Gastroesophageal sphincter (tissue), 4 donors: ENCODE results near the gene RPUSD4.

GRCh38 chr11:125684304-125684908, 3.8 kb upstream of the ACRV1 start:
- PRO-cap, result no peak
- RAMPAGE, long total RNA, 4 experiments, result no peak in any of the 4 experiments

- PRO-cap, result no peak
- RAMPAGE, long total RNA, 4 experiments, result no peak in any of the 4 experiments
Measured at GRCh38 chr11:125951641-125952454, 6.0 kb downstream of the VSIG10L2 start.

DNA sequence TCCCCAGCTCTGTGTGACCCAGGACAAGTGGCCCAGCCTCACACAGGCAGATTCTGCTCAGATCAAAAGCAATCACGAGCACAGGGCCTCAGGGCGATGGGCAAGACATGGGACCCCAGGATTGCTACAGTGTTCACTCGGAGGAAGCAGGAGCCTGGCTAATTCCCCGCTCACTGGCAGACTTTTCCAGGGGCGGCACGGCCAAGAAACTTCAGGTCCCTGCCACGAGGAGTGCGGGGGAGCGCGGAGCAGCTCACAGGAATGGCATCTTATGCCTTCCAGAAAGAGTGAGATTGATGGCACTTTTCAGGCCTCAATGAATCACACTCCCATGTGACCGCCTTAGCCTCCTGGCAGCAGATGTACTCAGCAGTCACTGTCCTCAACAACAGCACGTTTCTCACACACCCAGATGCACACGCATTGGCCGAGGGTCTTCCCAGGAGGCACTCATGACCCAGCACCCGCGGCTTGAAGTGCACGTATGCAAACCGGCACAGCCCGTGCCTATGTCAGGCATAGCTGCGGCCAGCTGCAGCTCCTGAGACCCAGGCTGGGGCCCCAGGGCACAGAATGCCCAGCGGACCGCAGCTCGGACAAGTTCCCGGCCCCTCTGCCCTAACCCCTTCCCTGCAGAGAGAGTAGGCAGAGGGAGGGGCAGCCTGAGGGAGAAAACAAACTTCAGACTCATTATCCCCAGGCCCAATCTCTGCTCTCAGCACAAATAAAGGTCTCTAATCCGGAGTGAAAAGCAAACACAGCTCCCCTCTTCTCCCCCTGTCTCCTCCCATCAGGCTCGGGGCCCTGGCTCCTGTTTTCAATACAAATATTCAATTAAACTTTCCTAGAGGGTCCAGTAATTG, 48.3 kb downstream of the RPUSD4 start:
- PRO-cap, result no peak
- RAMPAGE, long total RNA, 4 experiments, result no peak in any of the 4 experiments

DNA sequence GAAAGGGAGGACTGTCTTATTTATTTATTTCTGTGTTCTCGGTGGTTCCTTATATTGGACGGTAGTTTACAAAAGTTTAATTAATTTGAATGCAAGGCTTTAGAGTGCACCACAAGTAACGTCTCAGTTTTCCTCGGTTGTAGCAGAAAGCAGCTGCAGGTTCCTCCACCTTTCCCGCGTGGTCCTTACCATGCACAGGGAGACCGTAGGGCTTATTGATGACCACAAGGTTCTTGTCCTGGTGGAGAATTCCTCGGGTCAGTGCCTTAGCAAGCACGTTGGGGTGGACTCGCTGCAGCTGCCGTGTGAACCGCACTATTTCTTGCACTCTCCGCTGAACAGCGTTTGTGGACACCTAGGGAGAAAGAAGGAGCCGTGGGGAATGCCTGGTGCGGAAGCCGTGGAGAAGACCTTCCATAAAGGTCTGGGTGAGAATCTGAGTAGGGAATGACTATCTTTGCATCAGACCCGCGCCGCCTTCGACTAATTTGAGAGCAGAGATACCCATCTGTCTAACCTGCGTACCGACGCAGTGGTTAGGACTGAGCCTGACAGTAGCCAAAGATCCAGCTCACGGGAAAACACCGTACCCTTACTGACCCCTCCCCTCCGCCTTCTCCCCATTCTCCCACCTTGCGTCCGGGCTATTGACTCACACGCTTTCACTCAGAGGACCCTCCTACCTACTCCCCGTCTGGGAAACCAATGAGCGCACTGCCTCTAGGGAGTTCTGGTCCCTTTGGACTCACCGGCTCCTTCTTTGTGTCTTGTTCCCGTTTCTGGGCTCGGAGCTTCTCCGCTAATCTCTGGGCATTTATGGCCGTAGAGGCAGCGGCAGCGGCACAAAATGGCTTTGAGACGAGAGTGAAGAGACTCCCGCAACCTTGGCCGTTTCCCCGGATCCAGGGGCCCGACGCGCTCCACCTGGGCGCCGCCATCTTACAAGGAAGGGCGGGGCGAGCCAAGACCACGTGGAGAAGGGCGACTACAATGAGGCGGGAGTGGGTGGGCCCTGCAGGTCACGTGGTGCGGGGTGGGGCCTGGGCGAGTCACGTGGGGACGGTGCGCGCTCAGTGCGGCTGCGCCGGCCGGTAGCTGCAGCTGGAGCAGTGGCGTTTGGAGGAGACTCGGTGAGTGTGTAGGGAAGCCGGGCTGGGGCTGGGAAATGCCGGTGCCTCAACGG, at the start of gene RPUSD4:
Gene RPUSD4 (minus strand): TSS at position 950 of the 1,183 bp plus-strand sequence.
- PRO-cap, result bidirectional peak, plus-strand start at position 1,100 of the sequence, minus-strand start at position 943 of the sequence
- RAMPAGE, long total RNA, 4 experiments, result start-site peak on the plus strand in 4 of 4 experiments, centred at positions 1,088 to 1,101 of the sequence, 82 to 393 reads per replicate; start-site peak on the minus strand in 2 of 4 experiments, centred at positions 952 to 956 of the sequence, 9 to 35 reads per replicate

DNA sequence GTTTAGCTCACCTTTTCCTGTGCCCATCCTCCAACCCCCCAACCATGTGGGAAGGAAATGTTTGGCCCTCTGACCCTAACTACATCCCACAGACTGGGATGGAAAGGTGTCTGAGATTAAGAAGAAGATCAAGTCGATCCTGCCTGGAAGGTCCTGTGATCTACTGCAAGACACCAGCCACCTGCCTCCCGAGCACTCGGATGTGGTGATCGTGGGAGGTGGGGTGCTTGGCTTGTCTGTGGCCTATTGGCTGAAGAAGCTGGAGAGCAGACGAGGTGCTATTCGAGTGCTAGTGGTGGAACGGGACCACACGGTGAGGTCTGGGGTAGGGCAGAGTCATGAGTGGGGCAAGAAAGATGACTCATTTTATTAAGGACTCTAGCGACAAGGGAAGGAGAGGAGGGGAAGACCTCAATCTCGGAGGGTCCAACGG, 2.4 kb downstream of the FOXRED1 start:
- PRO-cap, result no peak
- RAMPAGE, long total RNA, 4 experiments, result no peak in any of the 4 experiments

GRCh38 chr11:126358119-126358768, 2.8 kb downstream of the ST3GAL4 start:
- PRO-cap, result no peak
- RAMPAGE, long total RNA, 4 experiments, result no peak in any of the 4 experiments

DNA sequence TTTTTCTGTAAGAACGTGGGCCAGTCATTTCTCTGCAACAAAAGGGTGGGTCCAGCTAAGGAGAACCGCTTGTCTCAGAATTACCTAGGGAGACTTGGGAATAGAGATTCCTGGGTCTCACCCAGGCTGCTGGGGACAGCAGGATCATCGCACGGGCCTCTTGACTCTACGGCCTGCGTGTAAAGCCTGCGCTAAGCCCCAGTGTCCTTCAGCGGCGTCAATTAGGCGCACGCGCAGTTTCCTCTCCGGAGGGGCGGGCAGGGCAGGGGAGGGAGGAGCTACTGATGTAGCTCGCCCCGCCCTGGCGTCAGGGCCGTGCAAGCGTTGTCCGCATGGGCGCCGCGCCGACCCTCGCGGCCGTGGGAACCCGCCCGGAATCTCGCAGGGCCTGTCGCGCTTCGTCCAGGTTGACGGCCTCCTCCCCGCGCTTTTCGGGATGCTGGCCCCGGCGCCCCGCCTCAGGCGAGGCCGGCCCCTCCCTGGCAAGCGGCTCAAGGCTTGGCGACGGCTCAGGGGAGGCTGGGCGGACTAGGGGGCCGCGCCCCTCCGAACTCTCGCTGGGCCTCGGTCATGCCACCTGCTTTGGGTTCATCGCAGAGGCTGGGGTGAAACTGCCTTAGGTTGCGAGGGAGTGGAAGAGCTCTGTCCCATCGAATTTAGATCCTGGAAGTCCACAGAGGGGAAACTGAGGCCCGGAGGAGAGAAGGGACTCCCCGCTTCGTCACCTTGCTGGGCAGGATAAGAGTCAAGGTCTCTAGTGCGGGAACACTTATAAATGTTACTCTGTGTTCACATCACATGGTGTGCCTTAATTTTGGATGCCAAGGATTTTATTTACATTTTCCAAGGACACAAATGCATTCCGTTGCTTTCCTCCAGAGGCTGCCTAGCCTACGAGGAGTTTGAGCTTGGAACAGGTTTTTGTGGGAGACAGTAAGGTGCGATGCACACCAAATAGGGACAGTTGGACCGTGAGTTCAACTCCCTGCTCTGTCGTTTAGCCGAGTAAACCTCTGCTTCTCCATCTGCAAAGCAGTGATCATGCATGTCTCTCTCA, 61.3 kb downstream of the ST3GAL4 start:
- PRO-cap, result bidirectional peak, plus-strand start at position 307 of the sequence, minus-strand start at position 181 of the sequence; unidirectional peak, minus-strand start at position 740 of the sequence
- RAMPAGE, long total RNA, 4 experiments, result no peak in any of the 4 experiments

- PRO-cap, result no peak
- RAMPAGE, long total RNA, 4 experiments, result no peak in any of the 4 experiments
Measured at GRCh38 chr11:126467881-126468485, 112.5 kb downstream of the ST3GAL4 start.

GRCh38 chr11:126629234-126629860, 273.9 kb downstream of the ST3GAL4 start:
- PRO-cap, result no peak
- RAMPAGE, long total RNA, 4 experiments, result no peak in any of the 4 experiments

- PRO-cap, result no peak
- RAMPAGE, long total RNA, 4 experiments, result no peak in any of the 4 experiments
Measured at GRCh38 chr11:126655568-126656404, 300.3 kb downstream of the ST3GAL4 start.

GRCh38 chr11:127109779-127110297, 109.3 kb upstream of the KIRREL3 start:
- PRO-cap, result no peak
- RAMPAGE, long total RNA, 4 experiments, result no peak in any of the 4 experiments

- PRO-cap, result no peak
- RAMPAGE, long total RNA, 4 experiments, result no peak in any of the 4 experiments
Measured at GRCh38 chr11:128296949-128297314, 290.4 kb downstream of the ETS1 start.

DNA sequence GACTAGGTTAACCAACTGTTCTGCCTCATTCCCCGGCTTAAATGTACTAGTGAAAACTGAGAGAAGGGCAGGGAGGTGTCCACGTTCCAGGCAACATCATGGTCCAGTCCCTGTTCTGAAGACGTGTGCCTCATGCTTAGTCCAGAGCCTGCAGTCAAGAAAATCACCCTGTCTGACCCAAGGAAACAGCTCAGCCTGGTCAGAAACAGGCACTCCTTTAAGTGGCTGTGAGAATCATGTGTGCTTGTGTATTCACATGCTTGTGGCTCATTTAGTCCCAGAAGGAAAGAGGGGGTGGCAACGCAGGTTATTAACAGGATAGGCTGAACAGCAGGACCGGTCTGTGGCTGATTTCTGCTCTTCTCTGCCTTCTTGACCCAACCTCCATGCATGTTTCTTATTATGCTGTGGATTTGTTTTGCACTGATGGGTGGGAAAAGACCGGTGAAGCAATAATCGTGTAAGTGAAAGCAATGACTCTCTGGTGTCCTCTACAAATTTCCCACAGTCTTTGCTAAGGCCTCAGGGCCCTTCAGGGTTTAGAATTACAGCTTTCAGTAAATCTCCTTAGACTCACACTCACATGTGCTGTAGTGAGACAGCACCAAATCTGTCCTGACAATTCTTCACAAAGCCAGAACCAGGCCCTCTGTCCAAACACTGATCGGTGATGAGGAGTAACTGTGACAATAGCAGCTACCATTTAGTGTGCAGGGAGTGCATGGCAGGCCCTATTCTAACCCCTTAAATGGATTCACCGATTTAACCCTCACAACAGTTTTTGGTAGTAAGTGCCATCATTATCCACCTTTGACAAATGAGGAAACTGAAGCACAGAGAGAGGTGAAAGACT, 288.1 kb downstream of the ETS1 start:
- PRO-cap, result bidirectional peak, plus-strand start at position 310 of the sequence, minus-strand start at position 128 of the sequence
- RAMPAGE, long total RNA, 4 experiments, result no peak in any of the 4 experiments

- PRO-cap, result unidirectional peak, plus-strand start at chr11:128325029
- RAMPAGE, long total RNA, 4 experiments, result no peak in any of the 4 experiments
Measured at GRCh38 chr11:128324047-128325331, 262.9 kb downstream of the ETS1 start.

- PRO-cap, result no peak
- RAMPAGE, long total RNA, 4 experiments, result no peak in any of the 4 experiments
Measured at GRCh38 chr11:128341775-128342348, 245.5 kb downstream of the ETS1 start.

DNA sequence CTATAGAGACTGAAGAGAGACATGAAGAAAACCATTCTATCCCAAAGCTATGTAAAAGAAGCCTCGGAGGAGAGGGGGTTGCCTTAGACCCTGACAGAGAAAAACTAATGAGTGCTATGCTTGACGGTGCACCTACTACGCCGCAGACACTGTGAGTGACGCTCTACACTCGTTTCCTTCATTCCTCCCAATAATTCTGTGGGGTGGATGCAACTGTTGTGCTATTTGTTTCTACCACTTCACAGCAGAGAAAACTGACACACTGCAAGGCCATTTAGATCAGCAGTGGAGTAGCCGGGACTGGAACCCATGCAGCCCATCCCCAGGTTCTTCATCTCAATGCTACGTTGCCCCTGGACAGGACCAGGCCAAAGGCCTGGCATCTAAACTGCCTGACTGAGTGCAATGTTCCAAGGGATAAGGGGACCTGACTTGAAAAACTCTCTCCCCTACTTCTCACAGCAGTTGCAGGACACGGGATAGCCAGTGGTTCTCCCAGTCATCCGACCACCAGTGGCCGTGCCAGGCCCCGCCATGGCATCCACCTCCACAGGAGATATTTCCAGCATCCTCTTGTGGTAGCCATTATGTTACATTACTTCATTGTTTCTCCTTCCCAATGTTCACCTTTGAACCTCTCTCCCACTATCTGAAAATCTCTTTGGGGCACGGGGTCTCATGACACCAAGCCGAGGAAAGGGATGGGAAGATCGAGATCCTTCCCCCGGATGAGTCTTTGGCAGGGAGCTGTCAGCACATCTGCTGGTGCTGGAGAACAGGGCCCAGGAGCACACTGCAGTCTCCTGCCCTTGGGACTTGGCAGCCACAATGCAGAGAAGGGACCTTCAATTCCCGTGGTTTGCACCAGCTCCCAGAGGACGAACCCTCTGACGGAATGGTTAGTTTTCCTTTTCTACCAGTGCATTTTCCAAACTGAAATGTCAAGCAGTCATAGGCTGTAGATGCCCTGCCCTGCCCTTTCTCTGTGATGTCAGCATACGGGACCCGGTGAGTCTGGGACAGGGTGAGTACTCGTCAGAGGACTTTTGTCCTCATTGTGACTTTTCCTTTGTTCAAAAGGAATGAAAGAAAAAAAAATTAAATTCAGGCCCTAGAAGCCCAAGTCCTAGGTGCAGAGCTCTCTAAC, 121.4 kb downstream of the ETS1 start:
- PRO-cap, result bidirectional peak, plus-strand start at position 1,011 of the sequence, minus-strand start at position 886 of the sequence
- RAMPAGE, long total RNA, 4 experiments, result no peak in any of the 4 experiments

GRCh38 chr11:128499524-128500177, 87.7 kb downstream of the ETS1 start:
- PRO-cap, result no peak
- RAMPAGE, long total RNA, 4 experiments, result no peak in any of the 4 experiments

DNA sequence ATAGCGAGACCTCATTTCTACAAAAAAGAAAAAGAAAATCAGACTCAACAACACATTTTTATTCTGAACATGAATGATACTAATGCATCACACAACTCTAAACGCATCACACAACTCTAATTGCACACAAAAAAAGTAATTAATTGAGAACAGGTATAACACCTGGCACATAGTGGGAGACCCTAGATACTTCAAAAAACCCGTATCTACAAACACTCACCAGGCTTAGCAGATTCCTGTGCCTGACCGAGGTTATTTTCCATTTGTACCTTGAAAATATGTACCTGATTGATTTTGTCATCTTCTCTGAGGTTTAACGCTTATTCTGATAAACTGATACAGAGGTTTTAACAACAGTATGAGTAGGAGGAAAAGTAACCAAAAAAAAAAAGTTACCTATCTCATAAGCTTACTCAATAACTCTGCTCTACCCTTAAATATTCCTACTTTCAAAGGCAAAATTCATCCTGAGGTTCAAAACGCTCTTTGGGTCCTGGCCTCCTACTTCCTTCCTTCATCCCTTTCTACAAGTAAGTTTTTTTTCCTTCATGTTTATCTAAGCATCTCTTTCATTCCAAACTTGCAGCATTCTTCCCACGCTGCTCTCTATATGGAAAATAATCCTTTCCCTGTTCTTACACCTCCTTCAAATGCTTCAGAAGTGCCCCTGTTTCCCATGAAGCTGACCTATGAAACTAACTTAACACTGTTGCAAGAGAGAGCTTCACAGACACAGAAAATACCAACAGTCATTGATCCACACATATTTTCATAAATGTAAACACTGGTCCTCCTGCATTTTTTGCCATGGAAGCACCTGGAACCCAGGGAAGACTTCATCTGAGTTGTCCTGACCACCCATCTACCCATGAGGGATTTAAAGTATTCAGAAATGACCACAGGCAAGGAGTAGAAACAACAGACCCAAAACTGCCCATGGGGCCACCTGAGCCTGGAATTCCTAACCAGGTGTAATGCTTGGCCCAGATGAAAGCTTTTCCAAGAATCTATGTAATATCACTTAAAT, 73.2 kb downstream of the ETS1 start:
- PRO-cap, result no peak
- RAMPAGE, long total RNA, 4 experiments, result no peak in any of the 4 experiments

DNA sequence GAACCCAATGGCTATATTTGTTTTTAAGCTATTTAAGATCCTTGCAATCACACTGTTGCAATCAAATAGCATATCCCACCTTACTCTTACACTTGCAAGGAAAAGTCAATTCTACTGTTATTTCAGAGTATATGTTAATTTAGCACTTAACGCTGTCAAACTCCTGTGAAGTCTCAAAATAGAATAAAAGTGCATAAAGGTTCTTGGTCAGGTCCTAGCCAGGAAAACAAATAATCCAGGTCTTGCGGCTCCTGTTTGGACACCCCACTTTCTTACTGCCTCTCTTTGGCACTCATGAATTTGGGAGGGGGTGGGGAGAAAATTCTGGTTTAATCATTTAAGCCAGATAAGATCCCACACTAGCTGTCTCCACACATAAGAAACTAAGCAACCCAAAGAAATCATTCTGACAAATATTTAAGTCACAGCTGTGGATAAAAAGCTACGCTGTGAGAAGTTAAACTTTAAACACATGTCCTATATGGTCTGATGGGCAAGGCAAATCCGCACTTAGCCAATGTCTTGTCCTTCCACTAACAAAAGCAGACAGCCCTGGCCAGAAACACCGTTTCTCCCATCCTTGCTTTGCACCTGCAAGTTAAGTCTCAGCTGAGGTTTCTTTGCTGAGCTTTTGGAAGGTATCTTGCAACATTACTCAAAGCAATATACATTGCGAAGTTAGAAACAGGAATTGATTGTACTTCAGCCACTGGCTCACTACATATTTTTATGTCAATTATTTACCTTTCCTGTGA, 68.1 kb downstream of the ETS1 start:
- PRO-cap, result no peak
- RAMPAGE, long total RNA, 4 experiments, result no peak in any of the 4 experiments

DNA sequence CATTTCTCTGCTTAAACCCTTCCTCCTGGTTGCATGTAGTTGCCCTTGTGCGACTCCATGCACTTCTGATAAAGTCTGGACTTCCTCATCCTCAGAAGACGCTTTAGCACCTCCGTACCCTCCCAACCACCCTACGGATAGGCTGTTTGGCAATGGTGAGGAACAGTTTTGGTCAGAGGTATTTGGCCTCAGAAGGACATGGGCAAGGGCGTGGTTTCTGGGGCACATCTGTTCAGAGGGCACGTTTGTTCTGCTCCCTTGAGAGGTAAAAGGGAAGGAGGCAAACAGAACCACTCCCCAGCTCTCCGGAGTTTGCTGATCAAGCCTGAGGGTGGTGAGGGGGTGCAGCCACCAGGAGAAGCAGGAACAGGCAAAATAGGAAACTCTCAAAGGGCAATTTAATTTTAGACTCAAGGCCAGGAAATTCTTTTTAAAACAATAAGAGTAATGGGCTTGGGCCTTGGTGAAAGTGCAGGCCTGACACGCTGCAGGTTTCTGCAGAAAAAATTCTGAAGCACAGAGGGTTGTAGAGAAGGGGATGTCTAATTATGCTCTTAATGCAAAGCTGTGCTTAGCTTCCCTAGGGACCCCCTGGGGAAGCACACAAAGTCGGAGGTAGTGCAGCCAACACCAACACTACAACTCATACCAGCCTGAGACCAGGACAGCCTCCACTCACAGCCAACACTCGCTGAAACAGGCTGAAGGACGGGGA, 23.3 kb downstream of the ETS1 start:
- PRO-cap, result no peak
- RAMPAGE, long total RNA, 4 experiments, result no peak in any of the 4 experiments